ENCODE data around the genes MOGAT3 and CLDN15.

DNA sequence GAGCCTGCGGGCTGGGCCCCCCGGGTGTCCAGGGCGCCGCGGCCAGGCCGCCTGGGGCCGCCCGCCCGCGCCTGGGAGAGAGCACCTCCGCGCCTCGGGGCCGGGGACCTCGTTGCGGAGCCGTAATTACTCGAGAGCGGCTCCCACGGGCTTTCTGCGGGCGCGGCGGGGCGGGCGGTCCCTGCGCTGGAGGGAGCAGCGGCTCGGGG is 1.5 kb downstream of the GNB2 start:
- PRO-cap = no peak

- PRO-cap = no peak
Observed at GRCh38 chr7:100678067-100678854, 4.7 kb downstream of the GNB2 start.

DNA sequence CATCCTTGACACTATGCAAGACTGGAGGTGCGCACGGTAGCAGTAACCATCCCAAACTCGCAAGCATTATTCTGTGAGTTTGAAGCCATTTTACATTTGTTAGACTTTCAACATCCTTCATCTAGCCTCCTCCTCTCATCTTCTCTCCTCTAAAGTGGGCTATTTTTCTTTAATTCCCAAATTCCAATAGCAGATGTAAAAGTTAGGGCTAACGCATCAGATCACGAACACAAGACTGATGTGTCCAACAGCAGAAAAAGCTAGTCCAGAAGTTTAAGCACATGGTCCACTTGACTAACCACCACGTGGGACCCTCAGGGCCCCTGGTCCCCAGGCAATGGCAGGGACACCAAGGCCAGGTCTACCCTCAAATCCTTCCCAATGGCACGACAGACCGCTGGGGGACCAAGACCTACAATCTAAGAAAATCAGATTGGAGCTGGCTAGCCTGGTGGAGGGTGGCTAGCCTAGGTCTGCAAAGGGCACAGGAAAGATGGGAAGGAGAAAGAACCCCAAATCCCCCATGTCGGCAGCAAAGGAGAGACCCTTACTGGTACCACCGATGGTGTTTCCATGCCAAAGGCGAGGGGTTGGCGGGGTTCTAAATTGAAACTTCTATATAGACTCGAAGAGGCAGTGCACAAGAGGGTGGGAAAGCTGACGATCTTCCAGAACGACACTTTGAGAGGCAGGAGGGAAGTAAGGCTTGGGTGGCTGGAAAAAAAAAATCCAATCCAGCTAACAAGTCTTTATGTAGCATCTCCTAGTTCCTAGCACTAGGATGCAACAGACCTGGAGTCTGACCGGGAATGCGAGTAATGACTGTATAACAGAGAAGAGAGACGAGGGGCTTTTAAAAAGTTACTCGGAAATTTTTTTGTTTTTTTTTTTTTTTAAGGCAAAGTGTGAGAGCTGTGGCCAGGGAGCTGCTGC is 1.4 kb downstream of the GIGYF1 start:
- PRO-cap = no peak

DNA sequence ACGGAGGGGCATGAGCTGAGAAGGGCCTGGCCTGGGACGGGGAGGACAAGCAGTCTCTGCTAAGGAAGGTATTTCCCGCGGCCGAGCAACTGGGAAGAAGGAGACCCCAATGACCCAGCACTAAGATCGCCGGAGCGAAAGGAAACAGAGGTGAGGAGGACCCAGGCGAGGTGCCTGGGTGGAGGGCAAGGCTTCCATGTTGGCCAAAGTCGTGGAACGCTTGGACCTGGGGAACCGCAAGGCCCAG is 776 bp downstream of the GIGYF1 start:
- PRO-cap = unidirectional peak, plus-strand start at position 71 of the sequence; bidirectional peak, plus-strand start at position 120 of the sequence, minus-strand start at position 111 of the sequence

DNA sequence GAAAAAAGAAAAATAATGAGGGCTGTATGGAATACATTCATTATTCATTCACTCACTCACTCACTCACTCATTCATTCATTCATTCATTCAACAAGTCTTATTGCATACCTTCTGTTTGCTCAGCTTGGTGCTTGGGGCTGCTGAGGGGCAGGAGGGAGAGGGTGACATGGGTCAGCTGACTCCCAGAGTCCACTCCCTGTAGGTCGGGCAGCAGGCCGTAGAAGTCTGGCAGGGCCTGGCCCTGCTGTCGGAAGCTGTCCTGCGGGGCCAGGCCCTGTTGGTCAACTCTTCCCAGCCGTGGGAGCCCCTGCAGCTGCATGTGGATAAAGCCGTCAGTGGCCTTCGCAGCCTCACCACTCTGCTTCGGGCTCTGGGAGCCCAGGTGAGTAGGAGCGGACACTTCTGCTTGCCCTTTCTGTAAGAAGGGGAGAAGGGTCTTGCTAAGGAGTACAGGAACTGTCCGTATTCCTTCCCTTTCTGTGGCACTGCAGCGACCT is 2.2 kb downstream of the EPO start:
- PRO-cap = no peak

GRCh38 chr7:100807171-100807990 is 19.9 kb downstream of the EPHB4 start:
- PRO-cap = no peak

- PRO-cap = unidirectional peak, plus-strand start at chr7:100826275
Observed at GRCh38 chr7:100825862-100826335, 1.4 kb downstream of the EPHB4 start.

DNA sequence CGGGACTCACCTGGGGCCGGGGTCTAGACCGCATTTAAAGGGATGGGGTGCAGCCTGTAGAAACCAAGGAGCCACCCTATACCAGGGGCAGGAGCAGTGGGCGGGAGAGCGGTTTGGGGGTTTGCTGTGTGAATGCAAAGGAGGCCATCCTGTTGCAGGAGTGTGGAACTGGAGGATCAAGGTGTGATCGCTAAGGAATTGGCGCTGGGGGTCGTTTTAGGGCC is 1.1 kb downstream of the EPHB4 start:
- PRO-cap = unidirectional peak, plus-strand start at position 147 of the sequence

DNA sequence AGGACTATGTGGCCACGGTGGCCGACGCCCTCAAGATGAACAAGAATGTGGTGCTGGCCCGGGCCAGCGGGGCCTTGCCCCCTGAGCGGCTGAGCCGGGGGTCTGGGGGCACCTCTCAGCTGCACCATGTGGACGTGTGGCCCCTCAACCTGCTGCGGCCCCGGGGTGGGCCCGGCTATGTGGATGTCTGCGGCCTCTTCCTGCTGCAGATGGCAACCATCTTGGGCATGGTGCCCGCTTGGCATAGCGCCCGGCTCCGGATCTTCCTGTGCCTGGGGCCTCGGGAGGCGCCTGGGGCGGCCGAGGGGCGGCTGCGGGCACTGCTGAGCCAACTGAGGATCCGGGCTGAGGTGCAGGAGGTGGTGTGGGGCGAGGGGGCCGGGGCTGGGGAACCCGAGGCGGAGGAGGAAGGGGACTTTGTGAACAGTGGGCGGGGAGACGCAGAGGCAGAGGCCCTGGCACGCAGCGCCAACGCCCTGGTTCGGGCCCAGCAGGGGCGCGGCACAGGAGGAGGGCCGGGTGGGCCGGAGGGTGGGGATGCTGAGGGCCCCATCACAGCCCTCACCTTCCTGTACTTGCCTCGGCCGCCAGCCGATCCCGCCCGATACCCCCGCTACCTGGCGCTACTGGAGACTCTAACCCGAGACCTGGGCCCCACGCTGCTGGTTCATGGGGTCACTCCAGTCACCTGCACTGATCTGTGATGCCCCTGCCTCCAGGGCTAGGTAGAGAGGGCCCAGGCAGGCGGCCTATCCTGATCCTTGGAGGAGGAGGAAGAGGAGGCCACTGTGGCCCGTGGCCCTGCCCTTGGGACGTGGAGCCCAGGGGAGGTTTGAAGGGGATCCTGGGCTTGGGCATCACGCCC is 1.1 kb upstream of the TRIP6 start:
- PRO-cap = no peak

- PRO-cap = bidirectional peak, plus-strand start at chr7:100867628, minus-strand start at chr7:100867685
Observed at GRCh38 chr7:100867450-100868071, 374 bp downstream of the TRIP6 start.

DNA sequence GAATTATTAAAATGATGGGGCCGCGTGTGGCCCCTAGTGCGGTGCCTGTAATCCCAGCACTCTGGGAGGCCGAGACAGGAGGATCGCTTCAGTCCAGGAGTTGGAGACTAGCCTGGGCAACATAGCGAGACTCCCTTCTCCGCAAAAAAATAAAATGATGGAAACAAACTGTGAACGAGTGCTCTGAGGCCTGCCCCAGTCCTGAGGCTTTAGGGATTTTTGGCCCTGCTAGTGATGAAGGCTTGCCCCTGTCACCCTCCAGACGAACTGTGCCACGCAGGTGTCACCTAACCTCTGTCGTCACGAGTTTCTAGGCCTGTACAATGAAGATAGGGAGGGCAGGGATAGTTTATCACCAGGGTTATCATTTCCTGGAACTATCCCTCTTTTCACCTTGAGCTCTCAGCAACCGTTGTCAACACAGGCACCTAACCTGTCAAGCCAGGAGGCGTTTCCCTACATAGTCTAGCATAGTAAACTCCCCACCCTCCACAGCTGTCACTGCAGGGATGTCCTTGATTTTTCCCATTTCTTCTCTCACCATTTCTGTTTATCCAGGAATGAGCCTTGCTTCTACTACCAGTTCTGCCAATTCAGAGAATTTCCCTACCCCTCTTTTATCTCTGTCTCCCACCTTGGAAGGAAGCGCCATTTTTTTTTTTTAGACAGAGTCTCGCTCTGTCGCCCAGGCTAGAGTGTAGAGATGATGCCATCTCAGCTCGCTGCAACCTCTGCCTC is 2.1 kb upstream of the ACHE start:
- PRO-cap = no peak

DNA sequence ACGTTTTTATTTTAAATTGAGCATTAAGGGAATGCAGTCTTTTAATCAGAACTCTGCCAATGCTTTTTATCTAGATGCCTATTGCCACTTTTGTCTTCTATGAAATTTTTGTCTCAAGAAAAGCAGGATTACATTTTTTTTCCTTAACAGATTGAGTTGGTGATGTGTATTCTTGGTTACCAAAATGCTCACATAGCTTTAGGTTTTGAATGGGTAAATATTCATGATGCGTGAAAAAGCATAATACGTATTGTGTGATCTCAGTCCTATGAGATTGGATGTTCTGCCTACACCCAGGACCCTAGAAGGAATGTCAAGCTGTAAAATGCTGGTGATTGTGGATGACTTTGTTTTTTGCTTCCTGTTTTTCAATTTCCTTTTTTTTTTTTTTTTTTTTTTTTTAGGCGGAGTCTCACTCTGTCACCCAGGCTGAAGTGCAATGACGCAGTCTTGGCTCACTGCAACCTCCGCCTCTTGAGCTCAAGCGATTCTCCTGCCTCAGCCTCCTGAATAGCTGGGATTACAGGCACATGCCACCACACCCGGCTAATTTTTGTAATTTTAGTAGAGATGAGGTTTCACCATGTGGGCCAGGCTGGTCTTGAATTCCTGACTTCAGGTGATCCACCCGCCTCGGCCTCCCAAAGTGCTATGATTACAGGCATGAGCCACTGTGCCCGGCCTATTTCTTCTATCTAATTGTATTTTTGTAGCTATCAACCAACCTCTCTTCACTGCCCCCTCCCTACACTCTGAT is 14.7 kb upstream of the ACHE start:
- PRO-cap = no peak

DNA sequence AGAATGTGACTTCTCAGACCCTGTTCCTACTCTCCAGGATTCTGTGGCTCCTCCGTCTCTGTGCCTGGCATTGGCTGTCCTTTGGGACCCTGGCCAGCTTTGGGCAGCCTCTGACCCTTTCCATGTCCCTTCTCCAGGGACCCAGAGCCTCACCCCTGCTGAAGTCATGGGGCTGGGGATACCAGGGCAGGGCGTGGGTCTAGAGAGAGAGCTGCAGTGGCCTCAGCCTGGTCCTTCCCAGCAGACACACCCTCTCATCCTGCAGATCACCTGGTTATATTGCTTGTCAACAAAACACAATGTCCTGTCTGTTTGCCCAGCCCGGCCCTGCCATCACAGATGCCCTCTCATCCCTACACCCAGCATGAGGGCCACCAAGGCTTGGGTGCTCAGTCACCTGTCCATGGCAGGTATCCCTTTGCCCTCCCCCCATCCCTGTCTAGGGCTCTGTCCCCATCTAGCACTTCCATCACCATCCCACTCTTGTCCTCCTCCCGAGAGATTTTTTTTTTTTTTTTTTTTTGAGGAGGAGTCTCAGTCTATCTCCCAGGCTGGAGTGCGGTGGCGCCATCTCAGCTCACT is 1.9 kb downstream of the MUC17 start:
- PRO-cap = no peak

DNA sequence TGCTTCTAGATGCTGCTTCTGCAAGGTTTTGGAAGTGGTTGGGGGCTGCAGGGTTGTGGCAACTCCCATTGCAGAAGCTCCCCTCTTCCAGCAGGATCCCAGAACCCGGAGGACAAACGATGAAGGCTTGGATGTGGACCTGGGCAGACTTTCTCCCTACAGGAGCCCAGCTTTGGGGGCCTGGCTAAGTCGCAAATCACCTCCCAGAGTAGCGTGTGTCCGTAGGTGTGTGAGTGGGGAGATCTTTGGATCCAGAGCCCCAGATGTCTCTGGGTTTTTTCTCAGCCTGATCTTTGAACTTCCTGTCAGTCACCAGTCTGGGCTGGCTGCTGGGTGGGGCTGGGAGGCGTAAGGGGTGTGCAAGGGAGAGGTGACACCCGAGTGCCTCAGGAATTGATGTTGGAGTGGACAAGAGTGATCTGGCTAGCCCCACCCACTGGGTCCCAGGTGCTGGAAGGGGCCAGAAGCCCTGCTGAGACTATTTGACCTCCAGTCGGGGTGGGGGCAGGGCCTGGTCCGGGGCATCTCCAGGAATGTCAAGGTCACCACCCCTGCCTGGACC is at the start of gene MOGAT3:
Gene MOGAT3 (minus strand): TSS at position 251 of the 562 bp plus-strand sequence.
- PRO-cap = no peak

DNA sequence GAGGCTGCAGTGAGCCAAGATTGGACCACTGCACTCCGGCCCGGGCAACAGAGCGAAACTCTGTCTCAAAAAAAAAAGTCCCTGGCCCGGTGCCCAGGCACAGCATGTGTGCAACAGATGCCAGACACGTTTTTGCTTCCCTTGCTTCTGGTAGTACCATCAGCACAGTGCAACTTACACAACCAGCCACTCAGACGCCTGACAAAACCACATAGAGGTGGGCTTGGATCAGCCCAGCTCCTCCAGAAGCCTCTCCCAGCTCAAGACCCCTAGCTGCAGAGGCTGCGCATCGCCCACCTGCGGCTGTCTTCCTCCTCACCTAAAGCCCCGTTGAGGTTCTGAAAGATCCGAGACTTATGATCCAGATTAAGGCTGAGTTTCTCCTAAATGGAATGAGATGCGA is 2.6 kb downstream of the PLOD3 start:
- PRO-cap = no peak

- PRO-cap = no peak
Observed at GRCh38 chr7:101237532-101238423, at the start of gene CLDN15. CLDN15 (minus strand) TSS chr7:101237802.

GRCh38 chr7:101238683-101239069 is 1.1 kb upstream of the CLDN15 start:
- PRO-cap = no peak

DNA sequence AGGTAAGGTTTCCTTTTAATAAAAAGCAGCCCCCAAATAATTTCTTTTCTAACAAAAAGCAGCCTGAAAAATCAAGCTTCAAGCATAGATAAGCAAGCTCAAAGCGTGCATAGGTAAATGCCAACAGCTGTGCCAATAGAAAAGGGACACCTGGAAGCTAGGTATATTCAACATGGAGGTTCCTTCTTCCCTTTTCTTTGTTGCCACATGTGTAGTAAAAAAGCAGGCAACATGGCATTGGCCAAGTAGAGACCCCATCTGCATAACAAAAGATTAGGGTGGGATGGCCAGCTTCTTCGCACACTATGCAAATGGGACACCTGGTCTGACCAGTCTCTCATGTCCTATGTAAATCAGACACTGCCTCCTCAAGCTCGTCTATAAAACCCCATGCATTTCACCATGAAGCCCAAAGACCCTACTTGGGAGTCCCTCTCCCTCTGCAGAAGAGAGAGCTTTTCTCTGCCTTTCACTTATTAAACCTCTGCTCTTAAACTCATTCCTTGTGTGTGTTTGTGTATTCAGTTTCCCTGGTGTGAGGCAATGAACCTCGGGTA is 54.0 kb downstream of the MYL10 start:
- PRO-cap = bidirectional peak, plus-strand start at position 393 of the sequence, minus-strand start at position 216 of the sequence

GRCh38 chr7:101691824-101692310 is 62.8 kb upstream of the MYL10 start:
- PRO-cap = no peak

- PRO-cap = no peak
Observed at GRCh38 chr7:101729196-101729886, 88.1 kb upstream of the CUX1 start.

Measured in H9 (cell line).